ENCODE results near the gene UGGT1.

DNA sequence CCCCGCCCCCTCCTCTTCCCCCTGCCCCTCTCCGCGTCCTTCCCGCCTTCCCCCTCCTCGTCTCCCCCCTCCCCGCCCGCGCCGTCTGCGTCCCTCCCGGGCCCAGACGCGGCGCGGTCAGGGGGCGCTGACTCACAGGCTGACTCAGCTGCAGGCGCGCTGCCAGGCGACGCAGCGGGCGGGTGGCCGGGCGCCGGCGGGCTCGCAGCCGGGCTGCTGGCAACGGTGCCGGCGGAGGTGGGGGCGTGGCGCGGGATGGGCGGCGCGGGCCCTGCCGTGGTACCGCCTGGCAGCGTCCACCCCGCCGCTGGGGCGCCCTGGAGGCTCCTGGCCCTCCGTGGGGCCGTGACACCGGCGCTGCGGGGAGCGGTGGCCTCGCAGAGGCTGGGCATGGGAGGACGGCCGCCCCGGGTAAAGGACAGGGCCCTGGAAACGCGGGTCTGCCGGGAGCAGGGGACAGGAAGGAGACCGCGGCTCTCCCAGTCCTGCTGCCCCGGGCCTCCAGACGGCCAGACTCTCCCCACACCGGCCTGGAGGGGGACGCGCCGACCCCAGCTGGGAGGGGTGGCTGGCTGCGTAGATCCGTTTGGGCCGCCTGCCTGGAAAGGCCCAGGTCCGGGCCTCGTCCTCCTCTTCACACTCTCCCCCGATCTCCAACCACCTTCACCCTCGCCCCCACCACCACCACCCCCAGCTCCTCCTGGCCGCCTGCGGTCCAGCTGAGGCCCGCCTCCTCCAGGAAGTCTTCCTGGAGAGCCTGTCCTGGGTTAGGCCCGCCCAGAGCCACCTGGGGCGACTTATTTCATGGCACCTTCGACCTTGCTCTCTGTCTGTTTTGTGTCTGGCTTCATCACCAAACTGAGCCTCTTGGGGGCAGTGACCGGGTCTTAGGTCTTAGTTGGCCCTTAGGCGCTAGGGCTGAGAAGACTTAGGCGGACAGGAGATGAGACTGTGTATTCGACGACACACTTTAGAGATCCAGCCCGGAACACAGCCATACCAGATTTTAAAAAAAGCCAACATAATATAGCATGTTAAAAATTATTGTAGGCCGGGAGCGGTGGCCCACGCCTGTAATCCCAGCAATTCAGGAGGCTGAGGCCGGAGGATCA, 9.9 kb upstream of the PROC start:
- PRO-cap, result bidirectional peak, plus-strand start at position 174 of the sequence, minus-strand start at position 67 of the sequence
- RAMPAGE, long total RNA, 2 experiments, result no peak in any of the 2 experiments

DNA sequence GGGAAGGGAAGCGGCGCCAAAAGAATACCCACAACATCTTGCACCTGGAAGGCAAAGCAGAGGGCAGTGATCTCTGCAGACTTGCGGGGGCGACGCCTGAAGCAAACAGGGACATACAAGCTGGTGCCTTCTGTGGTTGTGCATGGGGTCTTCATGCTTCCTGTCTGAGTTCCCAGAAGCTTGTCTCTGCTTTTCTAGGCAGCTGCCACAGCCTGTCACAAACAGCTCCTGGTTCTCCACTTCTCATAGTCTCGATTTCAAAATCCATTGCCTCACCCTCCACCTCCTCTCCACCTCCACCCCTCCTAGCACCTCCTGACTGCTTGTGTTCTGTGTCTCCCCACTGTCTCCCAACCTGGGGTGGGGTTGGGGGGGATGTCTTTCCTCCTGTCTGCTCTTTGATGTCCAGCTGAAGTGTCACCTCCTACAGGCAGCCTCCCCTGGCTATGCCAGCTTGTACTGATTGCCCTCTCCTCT, 1.7 kb upstream of the PROC start:
- PRO-cap, result no peak
- RAMPAGE, long total RNA, 2 experiments, result no peak in any of the 2 experiments

- PRO-cap, result no peak
- RAMPAGE, long total RNA, 2 experiments, result no peak in any of the 2 experiments
Measured at GRCh38 chr2:127508523-127509128, 17.7 kb downstream of the IWS1 start.

GRCh38 chr2:127584337-127584781, 48.9 kb downstream of the MYO7B start:
- PRO-cap, result no peak
- RAMPAGE, long total RNA, 2 experiments, result no peak in any of the 2 experiments

GRCh38 chr2:127634374-127635226, 11.4 kb upstream of the GPR17 start:
- PRO-cap, result no peak
- RAMPAGE, long total RNA, 2 experiments, result no peak in any of the 2 experiments

DNA sequence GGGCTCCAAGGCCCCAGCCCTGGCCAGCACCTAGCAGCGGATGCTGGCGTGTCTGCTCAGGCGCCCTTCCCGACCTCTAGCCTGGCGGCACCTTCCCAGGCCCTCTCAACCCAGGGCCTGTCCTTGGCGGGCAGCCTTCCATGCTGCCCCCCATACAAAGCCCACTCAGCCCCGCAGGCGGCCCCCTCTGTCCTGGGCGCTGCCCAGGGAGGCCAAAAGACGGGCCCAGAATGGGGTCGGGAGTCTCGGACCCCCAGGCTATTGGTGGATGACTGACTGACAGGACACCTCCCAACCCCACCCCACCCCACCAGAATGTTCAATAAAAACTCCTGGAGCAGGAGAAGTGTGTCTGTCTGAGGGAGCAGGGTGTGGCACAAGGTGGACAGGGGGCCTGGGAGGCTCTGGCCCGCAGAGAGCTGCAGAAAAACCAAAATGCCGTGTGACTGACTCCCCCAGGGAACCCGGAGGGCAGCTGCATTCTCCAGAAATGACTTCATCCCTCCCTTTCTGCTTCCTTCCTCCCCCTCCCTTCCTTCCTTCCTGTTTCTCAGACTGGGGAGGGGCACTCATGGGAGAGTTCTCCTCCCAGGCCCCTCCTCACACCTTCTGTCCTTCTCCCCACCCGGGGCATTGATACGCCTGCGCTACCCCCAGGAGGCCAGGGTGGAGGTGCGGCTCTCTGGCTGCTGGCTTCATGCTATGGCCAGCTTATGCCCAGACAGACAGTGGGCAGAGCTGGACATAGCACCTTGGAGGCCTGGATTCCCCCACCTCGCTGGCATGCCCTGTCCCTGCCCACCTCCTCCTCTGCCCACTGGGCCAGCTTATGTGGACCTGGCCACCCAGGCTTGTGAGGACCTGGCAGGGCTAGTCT, 8.3 kb upstream of the GPR17 start:
- PRO-cap, result no peak
- RAMPAGE, long total RNA, 2 experiments, result no peak in any of the 2 experiments

GRCh38 chr2:127681159-127681850, 6.0 kb upstream of the LIMS2 start:
- PRO-cap, result no peak
- RAMPAGE, long total RNA, 2 experiments, result no peak in any of the 2 experiments

- PRO-cap, result no peak
- RAMPAGE, long total RNA, 2 experiments, result no peak in any of the 2 experiments
Measured at GRCh38 chr2:127700498-127701017, 739 bp upstream of the SFT2D3 start.

GRCh38 chr2:127843015-127843492, 14.9 kb downstream of the POLR2D start:
- PRO-cap, result no peak
- RAMPAGE, long total RNA, 2 experiments, result no peak in any of the 2 experiments

- PRO-cap, result no peak
- RAMPAGE, long total RNA, 2 experiments, result no peak in any of the 2 experiments
Measured at GRCh38 chr2:127847606-127848396, 10.2 kb downstream of the POLR2D start.

- PRO-cap, result no peak
- RAMPAGE, long total RNA, 2 experiments, result no peak in any of the 2 experiments
Measured at GRCh38 chr2:127859095-127859704, 1.2 kb upstream of the POLR2D start.

- PRO-cap, result no peak
- RAMPAGE, long total RNA, 2 experiments, result no peak in any of the 2 experiments
Measured at GRCh38 chr2:127859705-127860093, 1.7 kb upstream of the POLR2D start.

GRCh38 chr2:127941499-127942355, 56.0 kb upstream of the AMMECR1L start:
- PRO-cap, result no peak
- RAMPAGE, long total RNA, 2 experiments, result no peak in any of the 2 experiments

GRCh38 chr2:128026596-128027439, 1.0 kb downstream of the SAP130 start:
- PRO-cap, result bidirectional peak, plus-strand start at chr2:128027542, minus-strand start at chr2:128027306
- RAMPAGE, long total RNA, 2 experiments, result no peak in any of the 2 experiments

- PRO-cap, result bidirectional peak, plus-strand start at chr2:128091185, minus-strand start at chr2:128091054
- RAMPAGE, long total RNA, 2 experiments, result no peak in any of the 2 experiments
Measured at GRCh38 chr2:128090951-128091463, at the start of gene UGGT1. TSS of gene UGGT1 (plus strand) at chr2:128091200.

- PRO-cap, result no peak
- RAMPAGE, long total RNA, 2 experiments, result no peak in any of the 2 experiments
Measured at GRCh38 chr2:128189477-128190070, 98.6 kb downstream of the UGGT1 start.

- PRO-cap, result no peak
- RAMPAGE, long total RNA, 2 experiments, result no peak in any of the 2 experiments
Measured at GRCh38 chr2:128196244-128196931, 105.4 kb downstream of the UGGT1 start.

DNA sequence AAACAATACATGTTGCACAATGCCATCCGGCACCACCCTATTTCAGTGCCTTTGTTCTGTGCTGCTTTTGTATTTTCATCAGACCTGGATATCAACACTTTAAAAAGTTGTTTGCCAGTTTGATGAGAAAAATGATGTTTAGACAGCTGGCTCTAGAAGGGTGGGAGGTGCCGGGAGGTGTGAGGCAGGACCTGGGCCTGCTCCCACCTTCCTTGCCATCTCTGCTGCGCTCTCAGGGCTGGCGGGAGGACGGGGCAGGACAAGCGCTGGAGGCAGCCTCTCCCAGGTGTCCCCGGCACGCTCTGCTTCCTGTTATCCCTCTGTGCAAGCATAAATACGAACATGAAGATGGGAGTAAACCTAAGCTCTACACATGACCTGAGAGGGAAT, 103.7 kb downstream of the HS6ST1 start:
- PRO-cap, result no peak
- RAMPAGE, long total RNA, 2 experiments, result no peak in any of the 2 experiments

- PRO-cap, result no peak
- RAMPAGE, long total RNA, 2 experiments, result no peak in any of the 2 experiments
Measured at GRCh38 chr2:128425843-128426594, 107.4 kb upstream of the HS6ST1 start.

- PRO-cap, result no peak
- RAMPAGE, long total RNA, 2 experiments, result no peak in any of the 2 experiments
Measured at GRCh38 chr2:128438023-128438322, 119.3 kb upstream of the HS6ST1 start.